ENCODE measurements around a stretch of chr20.

GRCh38 chr20:19921017-19921971 lies 95.9 kb upstream of the NAA20 start:
- RRBS, result no CpG with 5 or more reads among the region's 21 CpGs

GRCh38 chr20:19947492-19948082 lies 69.6 kb upstream of the NAA20 start:
- RRBS, result no CpG with 5 or more reads among the region's 7 CpGs

DNA sequence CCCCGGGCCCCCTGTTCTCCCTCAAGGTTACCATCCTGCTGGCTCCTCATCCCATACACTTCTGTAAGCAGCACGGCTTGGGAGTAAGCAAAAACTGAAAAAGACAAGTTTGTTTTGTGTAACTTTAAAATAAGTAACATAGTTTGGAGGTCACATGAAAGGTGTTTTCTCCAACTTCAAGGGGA lies 40.9 kb upstream of the NAA20 start:
- RRBS, result no CpG with 5 or more reads among the region's 2 CpGs

DNA sequence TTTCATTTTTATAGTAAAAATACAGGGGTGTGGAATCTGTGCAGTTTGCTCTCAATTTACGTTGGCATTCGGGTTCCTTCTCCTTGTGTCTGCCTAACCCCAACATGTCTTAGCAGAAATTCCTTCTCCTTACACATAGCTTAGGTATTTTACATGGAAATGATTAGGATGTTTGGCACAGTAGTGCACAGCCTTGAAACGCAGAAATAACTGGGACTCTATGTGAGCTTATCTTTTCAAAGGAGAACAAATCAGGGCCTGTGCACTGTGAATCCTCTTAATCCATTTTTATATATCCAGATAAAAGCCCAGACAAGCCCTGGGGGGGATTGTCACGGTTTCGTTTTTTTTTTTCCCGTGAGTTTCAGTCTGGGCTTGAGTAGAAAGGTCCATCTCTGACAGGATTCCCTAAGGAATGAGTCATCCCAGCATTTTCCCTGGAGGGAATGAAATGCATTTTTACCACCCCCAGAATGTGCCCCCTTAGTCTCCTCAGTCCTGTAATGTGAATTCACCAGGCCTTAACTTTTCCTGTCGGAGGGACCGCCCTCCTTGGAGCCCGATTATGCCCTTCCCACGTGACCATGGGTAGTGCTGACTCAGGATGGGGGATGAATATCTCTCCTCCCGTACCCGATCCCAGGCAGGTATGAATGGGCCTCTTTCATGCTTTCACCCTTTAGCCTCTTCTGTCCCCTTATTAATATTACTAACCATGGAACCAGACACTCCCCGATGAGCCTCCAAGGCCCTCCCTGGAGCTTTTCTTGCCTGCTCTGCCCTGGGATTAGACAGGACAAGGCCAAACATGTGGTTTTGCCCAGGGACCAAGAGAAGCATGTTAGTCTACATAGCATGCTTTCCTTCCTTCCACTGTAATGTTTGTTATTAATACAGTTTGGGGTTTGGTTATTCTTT lies 24.0 kb upstream of the NAA20 start:
- RRBS, result no CpG with 5 or more reads among the region's 13 CpGs

GRCh38 chr20:20010760-20011333 lies 6.3 kb upstream of the NAA20 start:
- RRBS, result no CpG with 5 or more reads among the region's 4 CpGs

GRCh38 chr20:20084815-20085600 lies 32.7 kb downstream of the CFAP61 start:
- RRBS, result no CpG with 5 or more reads among the region's 13 CpGs

DNA sequence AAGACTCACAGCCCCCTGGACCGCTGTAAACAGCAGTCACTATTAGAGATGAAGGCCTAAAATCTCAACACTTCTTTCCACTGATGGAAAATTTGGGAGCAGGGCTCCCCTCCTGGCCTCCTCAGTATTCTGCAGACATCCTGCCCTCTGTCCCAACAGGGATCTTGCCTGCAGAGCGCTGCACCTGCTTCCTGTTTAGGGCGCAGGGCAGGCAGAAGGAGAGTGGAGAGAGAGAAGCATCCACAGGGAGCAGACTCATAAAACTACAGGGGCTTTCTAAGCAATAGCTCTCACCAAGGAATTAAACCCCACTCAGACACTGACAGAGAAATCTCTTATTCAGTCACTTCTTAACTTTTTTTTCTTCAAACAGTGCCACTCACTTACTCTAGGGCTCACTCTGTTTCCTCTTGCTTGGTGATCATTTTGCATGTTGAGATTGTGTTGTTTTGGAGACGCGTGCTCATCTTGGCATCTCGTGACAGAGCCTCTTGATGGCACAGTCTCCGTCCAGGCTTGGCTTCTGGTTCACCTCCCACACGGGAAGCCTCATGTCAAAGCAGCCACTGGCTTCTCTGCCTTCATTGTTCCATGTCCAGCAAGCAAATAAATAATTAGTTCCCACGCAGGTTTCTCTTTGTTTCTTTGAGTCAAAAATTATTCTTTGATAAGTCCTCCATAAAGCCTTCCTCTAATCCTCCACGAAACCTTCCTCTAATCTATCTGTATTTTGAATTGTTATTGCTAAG lies 153.1 kb upstream of the INSM1 start:
- RRBS, result no CpG with 5 or more reads among the region's 10 CpGs

DNA sequence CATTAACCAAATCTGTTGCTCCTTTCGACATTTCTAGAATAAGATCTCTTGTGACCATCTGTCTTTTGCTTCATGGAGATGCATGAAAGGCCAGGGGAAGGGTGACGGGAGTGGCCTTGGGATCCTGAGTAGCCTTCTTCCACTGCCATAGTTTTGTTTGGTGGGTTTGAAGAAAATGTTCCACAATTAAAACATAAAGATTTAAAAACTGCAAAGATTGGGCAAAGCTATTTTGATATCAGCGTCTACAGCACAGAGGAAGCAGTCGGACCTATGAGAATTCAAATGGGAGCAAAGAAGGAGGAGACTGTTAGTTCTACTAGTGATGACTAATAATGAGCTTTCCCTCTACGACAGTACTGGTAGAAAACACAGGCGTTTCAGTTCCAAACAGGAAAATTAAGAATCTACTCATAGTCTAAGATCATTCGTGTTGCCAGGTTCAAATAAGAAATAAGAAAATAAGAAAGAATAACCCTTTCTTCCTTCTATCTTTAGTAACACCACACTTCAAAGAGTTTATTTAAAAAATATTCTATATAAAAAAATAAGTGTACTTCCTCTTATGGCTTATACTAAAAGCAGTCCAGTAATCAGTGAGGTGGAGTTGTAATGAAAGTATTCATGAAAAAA lies 121.2 kb downstream of the INSM1 start:
- RRBS, result no CpG with 5 or more reads among the region's 7 CpGs

DNA sequence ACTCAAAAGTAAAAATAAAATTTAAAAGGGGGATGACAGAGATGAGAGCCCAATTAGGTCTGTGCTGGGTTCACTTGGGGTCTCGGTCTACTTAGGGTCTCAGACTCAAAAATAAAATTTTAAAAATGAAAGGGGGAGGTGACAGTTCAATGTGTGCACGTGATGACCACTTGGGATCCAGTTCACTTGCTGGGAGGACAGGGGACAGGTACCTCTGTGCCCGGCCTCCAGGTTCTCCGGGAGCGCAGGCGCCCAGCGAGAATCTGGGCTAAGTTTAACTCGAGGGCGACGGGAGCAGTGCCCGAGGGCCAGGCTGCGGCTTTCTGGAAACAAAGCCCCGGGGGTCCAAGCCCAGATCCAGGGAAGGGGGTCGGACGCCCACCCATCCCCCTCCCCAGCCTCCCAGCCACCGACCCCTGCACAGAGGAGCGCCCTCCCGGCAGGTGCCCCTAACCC lies 532 bp downstream of the RALGAPA2 start:
- RRBS, result 3% methylated on average over 10 of the region's 18 CpGs

DNA sequence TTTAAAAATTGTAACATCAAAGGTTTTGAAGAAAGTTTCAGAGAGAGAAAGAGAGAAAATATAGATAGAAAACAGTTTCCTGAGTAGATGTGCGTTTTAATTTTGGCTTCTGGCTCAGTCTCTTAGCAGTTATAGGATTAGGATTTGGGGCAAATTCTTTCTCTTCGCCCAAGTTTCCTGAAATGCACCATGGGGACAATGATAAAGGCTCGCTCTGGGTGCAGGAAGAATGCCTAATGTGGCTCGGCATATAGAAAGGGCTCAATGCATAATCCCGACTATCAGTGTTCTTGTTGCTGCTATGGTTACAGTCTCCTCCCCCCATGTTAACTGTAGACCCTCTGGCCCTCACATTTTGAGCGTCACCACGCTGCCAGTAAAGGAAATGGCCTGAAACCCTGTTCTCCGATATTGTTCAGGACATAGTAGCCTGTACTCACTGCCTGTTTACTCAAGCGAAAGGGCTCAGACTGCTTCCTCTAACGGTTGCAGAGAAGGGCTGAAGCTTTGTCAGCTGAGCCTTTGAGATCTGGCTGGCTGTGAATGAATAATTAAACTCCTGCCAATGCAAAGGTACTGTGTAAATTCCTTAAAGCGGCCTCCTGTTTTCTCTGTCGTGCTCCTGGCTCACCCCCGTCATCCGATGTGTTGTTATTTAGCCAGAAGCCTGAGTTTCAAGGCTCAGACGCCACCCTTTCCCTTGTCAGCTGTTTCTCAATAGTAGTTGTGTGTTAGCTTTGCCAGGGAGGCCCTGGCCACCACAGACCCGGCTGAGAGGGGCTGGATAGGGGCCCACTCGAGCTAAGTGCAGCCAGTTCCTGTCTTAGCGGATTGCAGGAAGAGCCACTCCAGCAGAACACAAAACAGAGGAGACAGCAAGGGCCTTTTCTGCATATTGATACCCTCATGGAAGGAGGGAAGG lies 31.1 kb upstream of the RALGAPA2 start:
- RRBS, result no CpG with 5 or more reads among the region's 18 CpGs

GRCh38 chr20:21100625-21101294 lies 25.1 kb upstream of the KIZ start:
- RRBS, result 3% methylated on average over 22 of the region's 50 CpGs

DNA sequence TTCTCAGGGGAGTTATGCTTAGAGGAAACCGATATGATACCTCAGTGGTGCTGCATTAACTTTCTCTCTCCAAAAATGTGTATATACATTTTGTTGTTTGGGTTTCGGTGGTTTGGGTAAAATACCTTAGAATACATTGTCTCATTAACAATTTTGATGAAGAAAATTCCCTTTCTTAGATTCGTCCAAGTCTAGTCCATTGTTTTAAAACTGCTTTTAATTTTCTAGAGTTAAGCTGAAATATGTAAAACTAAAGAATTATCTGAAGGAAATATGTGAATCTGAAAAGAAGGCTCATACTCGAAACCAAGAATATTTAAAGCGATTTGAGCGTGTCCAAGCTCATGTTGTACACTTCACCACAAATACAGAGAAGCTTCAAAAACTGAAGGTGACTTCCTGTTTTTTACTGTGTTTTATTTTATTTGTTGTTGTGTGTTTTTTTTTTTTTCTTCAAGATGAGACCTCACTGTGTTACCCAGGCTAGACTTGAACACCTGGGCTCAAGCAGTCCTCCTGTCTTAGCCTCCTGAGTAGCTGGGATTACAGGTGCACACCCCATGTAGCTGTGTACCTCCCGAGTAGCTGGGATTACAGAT lies 10.4 kb downstream of the KIZ start:
- RRBS, result no CpG with 5 or more reads among the region's 7 CpGs

- RRBS, result no CpG with 5 or more reads among the region's 2 CpGs
These were observed 37.4 kb downstream of the NKX2-4 start for GRCh38 chr20:21359873-21360284.

DNA sequence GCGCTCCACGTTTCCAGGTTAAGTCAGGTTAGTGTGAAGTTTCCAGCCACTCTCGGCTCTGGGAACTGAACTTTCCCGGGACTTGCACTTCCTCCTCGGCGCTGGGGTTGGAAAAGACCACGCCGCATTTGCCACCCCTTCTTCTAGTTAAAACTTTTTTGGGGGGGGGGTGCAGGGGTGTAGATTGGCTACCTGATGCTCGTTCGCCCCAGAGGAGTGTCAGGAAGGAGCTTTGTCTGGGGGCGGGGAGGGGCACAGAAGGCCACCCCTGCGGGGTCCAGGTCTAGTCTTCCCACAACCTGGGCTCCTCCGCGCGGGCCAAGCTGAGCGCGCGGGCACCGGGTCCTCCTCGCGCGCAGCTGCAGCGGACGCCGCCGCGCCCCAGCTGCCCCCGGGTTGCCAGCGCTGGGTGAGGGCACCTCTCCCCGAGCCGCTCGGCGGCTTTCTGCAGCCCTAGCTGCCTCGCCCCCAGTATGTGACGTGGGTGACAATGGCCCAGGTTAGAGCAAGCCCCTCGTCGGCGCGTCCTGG lies 1.6 kb upstream of the NKX2-2 start:
- RRBS, result 28% methylated on average over 10 of the region's 39 CpGs

DNA sequence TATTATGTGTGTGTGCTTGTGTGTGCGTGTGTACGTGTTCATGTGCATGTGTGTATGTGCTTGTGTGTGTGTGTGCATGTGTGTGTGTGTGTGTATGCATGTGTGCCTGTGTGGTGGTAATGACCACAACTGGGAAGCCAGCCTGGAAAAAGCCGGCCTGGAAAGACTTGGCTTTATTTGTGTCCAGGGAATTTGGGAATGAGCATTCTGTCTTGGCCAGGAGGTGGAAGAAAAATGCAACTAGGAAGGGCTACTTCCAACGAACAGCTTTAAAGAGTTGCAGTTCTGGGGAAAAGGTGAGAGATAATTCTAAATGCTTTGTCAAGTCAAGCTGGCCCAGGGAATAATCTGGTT lies 157.6 kb downstream of the PAX1 start:
- RRBS, result no CpG with 5 or more reads among the region's 4 CpGs

DNA sequence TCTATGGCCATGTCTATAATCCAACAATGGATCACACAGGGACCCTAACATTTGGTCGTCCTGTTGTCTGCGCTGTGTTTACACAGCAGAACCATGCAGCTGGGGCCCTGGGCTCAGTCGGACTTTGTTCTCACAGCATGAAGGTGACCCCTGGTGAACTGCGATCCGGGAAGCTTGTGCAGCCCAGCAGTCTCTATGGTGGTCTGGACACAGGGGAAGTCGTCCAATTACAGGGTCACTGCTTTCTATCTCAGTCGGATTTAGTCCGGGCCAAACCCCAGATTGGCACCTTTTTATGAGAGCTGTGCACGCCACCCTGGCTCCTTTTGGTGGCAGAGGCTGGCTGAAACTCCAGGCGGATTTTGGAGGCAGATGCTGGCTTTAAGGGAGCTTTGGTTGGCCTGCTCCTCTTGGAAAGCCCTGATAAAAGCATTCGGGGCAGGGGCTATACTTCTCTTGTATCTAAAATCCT lies 153.5 kb downstream of the FOXA2 start:
- RRBS, result 67% methylated on average over 3 of the region's 11 CpGs

DNA sequence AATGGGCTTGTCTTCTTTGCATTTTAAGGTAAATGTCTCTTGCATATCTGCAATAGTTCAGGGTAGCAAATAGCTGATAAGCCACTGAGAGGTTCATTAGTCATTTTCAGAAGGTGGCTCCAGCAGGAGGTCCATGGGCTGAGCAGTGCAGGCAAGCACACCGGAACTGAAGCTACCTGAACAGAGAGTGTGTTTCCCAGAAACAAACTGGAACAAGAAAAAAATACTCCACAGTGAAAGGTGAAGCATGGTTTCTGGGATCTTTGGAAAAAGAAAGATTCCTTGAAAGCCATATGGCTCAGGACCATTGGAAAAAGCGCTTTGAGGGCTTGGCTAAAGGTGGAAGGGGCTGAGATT lies 118.1 kb downstream of the FOXA2 start:
- RRBS, result no CpG with 5 or more reads among the region's 2 CpGs

- RRBS, result no CpG with 5 or more reads among the region's 8 CpGs
These were observed 94.6 kb downstream of the FOXA2 start for GRCh38 chr20:22489775-22490087.

DNA sequence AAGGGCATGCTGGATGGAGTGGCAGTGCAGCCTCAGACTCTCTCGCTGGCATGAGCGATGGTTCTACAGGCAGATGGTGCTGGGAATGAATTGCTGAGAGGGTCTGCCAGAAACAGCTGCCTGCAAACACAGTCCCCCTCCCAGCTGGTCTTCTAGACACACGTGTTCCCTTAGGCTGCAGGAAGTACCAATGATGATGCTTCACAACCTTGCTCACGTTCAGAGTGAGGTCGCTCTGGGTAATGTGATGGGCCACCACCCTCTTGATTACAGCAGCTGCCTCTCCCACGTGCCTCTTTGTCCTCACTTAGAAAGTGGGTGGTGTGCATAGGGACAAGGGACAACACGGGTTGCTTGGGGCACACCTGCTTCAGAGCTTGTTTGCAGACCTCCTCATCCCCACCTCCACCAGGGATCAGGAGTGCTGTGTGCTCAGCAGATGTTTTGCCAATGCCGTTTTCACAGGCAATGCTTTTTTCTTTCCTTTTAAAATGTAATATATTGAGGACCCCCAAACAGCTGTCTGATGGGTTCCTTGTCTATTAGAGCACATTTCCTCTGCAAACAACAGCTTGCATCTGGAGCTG lies 84.6 kb downstream of the FOXA2 start:
- RRBS, result no CpG with 5 or more reads among the region's 8 CpGs

DNA sequence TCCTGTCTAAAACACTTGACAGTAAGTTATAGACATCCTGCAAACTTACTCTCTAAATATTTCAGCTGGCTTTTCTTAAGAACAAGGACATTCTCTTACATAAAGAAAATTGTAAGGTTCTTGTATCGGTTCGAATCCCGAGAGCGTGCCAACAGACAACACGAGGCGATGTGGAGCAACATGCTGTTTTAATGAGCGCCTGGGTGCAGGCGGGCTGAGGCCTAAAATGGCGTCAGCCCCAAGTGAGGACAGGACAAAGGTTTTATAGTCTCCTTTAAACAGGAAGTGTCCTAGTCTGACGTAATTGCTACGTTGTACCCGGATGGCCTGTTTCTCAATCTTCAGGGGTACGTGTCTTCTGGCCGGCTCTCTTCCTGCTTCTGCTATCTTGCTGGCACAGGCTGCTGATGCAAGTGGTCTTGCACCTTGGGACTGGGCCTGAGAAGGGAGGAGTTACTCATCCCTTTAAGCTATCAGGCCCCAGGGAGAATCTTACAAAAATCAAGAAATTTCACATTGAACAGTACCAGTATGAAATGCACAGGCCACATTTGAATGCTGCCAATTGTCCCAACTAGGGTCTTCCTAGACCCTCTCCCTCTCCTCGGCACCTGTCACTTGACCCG lies 9.6 kb upstream of the SSTR4 start:
- RRBS, result no CpG with 5 or more reads among the region's 16 CpGs

All from GM19240 (cell line).